Duodenum (tissue), 1 donor: ENCODE measurements around the genes S100A12, S100A4 and S100A1.

- PRO-cap = no peak
Measured at GRCh38 chr1:153373956-153374565, 1.4 kb downstream of the S100A12 start.

DNA sequence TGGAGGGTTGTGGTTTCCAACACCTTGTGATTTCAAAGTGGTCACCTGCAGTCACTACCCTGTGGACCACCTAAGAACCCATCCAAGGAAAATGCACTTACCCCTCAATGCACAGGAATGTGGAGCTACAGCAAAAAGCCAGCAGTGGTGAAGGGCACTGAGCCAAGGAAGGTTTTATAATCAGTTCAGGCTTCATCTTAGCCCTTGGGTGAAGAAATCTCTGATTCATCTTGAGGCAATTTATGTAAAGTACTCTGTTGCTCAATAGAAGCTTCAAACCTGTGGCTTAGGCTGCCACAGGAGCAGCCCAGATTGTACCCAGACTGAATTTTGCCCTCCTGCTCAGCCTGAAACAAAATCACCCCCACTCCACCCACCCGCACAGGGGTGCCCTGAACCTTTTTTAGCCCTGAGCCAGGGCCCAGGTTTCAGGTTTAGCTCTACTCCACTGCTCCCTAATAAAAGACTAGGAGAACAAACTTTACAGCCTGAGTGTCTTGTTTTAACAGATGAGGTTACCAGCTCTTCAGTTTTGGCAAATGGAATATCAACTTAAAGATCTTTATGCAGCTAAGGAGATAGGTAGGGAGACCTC lies at the start of gene S100A12:
Gene S100A12, minus strand, starts transcription at position 171 of the 595 bp plus-strand sequence.
- PRO-cap = no peak

GRCh38 chr1:153510823-153511244 lies 25.0 kb downstream of the S100A6 start:
- PRO-cap = no peak

- PRO-cap = bidirectional peak, plus-strand start at chr1:153545862, minus-strand start at chr1:153545806
Measured at GRCh38 chr1:153545475-153546226, at the start of gene S100A4. Gene S100A4 (minus strand): TSS chr1:153545806.

DNA sequence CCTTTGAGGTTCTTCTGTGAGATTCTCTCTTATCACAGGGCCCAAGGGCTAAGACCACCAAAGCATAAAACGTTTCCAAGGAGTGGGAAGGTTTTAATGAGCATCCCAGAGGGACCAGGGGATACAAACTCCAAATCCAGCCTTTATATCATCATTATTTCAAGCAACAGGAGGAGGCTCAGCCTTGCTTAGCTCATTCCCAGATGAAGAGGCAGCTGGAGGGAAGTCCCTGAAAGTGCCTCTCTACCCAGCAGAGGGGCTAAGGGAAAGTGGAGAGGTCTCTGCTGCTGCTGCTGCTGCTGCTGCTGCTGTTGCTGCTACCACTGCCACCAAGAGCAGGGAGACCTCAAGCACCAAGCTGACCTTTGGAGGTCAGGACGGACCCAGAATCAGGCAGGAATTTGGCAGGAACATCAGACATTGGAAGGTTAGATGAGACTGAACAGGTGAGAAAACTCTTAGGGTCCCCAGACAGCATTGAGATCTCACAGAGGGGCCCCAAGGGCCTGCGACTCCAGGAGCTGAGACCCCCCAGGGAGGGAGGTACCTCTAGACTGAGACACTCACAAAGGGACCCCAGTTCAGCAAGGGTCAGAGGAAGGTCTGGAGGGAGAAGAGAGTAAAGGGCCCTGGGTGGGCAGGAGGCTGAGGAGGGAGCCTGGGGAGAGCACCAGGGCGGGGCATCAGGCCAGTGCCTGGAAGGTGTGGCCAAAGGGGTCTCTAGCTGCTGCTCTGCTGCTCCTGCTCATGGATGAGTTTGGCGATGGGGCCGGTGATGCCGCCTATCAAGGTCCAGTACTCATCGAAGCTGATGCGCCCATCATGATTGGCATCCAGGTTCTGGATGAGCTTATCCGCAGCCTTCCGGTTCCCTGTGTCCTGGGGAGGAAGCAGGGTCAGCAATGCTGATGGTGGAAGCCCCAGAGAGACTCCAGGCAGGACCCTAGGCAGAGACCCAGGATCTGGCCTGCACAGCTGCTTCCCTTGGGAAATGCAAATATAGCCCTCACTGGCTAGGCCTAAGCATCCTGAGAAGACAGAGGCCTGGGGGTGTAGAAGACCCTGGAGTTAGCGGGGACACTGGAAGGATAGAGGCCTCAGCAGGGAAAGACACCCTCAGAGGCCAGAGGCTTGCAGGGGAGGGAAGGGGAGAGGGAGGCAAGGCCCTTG lies 5.7 kb downstream of the S100A16 start:
- PRO-cap = no peak

- PRO-cap = no peak
Measured at GRCh38 chr1:153608021-153608643, 4.8 kb downstream of the S100A16 start.

DNA sequence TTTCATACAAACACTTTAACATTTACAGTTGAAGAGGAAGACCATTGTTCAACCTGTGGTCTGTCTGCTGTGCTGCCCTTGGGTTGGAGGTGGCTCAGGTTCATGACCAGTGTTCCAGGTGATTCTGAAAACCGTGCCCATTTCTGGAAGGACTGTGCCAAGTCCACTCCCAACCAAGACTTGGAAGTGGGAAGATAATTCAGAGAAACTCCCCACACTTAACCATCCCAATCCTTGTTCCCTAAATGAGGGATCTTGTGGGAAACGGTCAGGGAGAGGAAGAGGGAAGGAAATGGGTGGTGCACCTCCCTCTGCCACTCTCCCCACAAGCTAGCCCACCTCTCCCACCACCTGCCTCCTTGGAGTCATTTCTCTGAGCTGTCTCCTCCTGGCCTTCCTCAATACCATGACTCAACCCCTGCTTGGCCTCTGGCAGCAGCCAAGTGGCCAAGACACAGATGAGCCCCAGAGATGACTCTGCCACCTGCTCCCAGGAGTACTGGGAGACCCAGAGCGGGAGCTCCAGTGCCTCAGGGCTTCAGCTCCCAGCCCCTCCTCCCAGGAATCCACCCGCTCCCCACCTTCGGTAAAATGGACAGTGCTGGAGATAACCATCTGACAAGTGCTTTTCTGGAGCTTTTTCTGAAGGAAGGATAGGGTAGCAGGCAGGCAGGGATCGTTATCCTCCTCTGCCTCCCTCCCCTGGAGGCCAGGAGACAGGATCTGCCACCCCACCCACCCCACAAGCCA lies 2.7 kb downstream of the S100A16 start:
- PRO-cap = no peak

DNA sequence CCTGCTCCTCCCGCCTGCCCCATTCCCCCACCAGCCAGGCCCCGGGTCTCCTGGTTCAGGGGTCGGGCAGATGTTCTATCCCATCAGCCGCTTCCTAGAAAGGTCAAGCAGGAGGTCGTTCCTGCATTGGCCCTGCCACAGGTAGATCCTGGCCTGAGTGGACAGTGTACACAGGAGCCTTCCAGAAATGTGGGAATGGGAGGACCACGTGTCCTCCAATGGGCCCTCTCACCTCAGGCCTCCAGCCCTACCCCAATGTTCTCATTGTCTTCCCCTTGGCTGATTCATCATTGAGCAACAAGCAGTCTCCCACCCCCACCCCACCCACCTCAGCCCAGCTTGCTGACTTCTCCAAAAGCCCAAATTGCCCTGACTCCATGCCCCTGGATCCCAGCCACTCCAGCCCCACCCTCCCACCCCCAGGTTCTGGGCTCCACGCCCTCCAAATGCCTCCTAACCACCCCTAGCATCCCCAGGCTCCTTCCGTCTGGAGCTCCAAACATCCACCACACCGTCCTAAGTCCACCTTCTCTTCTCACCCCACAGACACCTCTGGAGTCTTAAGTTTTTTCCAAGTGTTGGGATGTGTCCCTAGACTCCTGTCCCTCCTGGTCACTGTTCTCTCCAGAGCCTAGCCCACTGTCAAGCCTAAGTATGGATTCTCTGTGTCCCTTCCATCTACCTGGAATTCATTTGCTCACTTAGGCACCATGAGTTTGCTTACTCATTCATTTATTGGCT lies 1.9 kb downstream of the S100A16 start:
- PRO-cap = no peak

DNA sequence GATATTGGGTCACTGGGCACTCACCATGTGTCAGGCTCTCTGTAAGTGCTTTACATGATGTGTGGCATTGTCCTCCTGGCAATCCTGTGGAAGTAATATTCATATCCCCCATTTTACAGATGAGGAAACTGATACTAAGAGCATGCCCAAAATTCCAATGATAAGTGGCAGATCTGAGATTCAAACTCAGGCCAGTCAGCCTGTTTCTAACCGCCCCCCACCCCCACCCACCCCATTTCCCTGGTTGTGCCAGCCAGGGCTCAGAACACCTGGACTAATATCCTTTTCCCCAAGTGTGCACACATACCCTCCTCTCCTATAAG lies 723 bp upstream of the S100A16 start:
- PRO-cap = no peak

DNA sequence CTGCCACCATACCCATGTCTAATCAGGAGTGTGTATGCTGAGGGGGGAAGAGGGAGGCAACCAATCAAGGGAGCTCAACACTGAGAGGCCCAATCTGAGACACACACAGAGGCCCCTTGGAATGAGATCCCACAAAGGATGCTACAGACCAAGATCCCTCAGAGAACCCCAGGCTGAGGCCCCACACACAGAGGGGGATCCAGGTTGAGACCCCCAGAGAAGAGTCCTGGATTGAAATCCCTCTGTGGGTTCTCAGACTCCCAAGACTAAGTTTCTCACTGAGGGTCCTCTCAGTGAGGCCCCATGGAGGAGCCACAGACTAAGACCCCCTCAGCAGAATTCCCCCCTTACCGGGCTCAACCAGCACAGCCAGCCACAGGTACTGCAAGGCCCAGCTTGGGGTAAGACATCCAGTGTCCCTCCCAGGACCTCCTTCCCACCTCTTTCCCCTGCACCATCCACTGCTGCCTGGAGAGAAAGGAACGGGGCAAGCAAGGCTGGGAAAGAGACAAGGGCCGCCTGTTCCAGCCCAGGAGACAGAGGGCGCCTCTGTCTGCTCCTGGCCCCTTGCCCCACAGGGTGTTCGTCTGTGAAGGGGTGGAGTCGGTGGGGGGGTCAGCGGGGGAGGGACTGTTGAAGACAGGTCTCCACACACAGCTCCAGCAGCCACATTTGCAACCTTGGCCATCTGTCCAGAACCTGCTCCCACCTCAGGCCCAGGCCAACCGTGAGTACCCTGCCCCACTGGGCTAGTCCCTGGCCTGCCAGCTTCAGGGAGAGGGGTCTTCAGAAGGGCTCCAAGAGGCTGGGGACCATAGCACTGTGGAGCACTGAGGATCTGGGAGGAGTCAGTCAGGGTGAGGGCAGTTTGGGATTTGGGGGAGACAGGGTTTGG lies at the start of gene S100A1:
Gene S100A1, plus strand, starts transcription at position 665 of the 895 bp plus-strand sequence.
- PRO-cap = no peak

DNA sequence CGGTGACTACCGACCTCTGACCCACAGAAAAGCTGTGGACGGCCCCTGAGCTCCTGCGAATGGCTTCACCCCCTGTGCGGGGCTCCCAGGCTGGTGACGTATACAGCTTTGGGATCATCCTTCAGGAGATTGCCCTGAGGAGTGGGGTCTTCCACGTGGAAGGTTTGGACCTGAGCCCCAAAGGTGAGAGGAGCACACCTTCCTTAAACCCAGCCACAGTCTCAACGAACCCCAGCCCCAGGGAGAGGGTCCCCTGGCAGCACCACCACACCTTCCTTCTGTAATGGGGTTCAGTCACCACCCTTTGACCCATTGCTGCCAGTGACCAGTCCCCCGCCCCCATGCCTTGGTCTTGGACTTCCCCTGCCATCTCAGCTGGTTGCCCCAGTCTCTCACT lies 9.1 kb downstream of the NPR1 start:
- PRO-cap = no peak

DNA sequence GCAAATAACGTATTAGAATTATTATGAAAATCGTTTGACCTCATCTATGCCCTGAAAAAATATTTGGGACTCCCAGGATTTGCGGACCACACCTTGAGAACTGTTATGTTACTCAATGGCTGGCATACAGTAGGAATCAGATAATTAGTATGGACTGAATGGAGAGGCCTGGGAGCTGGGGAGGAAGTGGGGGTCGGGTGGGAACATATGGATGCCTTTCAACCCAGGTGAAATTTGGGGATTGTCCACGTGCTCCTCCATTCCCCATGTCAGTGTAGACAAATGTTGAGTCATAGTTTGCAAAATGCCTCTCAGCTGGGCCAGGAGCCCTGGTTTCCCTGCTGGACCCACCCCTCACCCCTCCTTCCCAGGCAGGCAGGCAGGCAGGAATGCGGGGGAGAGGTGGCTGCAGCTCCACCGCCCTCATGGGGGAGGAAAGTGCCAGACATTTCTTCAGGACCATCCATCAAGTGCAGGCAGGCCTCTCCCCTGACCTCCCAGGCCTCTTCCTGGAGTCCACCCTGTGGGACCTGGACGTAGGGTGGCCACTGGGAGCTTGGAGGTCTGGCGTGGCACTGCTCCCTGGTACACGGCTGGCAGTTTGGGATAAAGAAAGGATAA lies 18.6 kb downstream of the NPR1 start:
- PRO-cap = no peak

- PRO-cap = no peak
Measured at GRCh38 chr1:153742356-153743304, 14.8 kb downstream of the INTS3 start.

- PRO-cap = no peak
Measured at GRCh38 chr1:153802585-153802913, 27.3 kb downstream of the SLC27A3 start.

GRCh38 chr1:154154255-154154752 lies 37.6 kb downstream of the TPM3 start:
- PRO-cap = no peak

- PRO-cap = no peak
Measured at GRCh38 chr1:154183482-154184082, 8.3 kb downstream of the TPM3 start.

- PRO-cap = no peak
Measured at GRCh38 chr1:154190404-154191112, 1.3 kb downstream of the TPM3 start.

- PRO-cap = no peak
Measured at GRCh38 chr1:154214163-154214846, 6.1 kb downstream of the C1orf43 start.

DNA sequence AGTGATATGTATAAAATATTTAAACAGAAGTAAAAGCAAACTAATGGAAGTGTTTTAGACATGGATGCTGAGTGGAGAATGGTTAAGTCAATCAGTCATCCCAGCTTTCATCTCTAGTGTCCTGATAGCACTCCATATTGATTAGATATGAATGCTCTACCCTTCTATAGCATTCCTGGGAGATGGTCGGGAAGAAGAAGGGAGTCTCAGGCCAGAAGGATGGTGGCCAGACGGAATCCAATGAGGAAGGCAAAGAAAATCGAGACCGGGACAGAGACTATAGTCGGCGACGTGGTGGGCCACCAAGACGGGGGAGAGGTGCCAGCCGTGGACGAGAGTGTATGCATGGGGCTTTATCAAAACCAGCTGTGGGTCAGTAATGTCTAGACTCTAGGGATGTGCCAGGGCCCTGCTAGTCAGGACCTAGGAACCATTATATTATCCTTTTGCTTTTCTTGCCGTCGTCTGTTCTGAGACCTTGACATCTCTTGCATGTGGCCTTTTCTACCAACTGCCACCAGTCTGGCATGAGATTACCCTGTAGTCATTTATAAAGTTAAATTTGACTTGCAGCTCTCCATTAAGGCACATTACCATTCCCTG lies 13.8 kb downstream of the UBAP2L start:
- PRO-cap = no peak

DNA sequence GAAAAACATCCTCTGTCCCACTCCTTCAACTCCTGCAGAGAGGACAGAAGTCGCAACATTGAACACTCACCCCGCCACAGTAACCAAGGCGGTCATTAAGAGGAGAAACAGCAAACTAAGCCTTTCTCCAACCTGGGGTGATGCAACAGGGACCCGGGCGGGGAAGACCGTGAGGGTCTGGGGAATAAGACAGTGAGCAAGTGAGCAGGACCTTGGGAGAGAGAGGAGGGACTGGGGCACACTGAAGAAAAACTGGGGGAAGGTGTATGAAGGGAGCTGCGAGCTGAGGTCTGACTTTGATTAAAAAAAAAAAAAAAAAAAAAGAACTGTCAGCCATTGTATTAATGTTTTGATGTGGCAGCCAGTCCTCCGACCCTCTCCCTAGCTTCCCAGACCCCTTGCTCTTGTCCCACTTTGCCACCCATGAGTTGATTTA lies 438 bp downstream of the HAX1 start:
- PRO-cap = no peak